Tongue (tissue), 2 donors: ENCODE measurements around the genes TCP10L, IL10RB and DNAJC28.

DNA sequence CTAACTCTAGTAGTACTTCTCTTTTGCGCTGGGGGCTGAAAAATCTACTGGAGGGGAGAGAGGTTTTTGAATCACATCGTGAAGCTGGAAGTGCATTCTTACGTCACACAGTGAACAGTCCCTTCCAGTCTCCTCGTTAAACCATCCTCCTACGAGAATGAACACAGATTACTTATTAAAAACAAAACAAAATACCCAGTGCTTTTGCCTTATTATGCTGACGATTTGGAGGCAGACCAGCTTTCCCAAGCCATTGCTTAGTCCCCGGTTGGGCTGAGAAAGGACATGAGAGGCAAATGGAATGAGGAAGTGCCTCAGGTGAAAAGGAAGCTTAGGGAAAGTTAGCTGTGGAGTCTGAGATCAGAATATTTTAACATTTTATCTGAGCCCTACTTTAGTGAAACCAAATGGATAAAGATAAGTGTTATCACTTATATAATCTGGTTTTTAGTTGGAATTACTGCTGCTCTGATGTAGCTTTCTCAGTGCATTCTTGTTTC is 16.2 kb downstream of the HUNK start:
- RAMPAGE, long total RNA = no peak

- RAMPAGE, long total RNA = no peak
These were observed 74.4 kb downstream of the HUNK start for GRCh38 chr21:31947226-31947630.

- RAMPAGE, long total RNA = no peak
These were observed 32.4 kb downstream of the MIS18A start for GRCh38 chr21:32246427-32246889.

- RAMPAGE, long total RNA = no peak
These were observed 3.5 kb downstream of the URB1 start for GRCh38 chr21:32389263-32389776.

DNA sequence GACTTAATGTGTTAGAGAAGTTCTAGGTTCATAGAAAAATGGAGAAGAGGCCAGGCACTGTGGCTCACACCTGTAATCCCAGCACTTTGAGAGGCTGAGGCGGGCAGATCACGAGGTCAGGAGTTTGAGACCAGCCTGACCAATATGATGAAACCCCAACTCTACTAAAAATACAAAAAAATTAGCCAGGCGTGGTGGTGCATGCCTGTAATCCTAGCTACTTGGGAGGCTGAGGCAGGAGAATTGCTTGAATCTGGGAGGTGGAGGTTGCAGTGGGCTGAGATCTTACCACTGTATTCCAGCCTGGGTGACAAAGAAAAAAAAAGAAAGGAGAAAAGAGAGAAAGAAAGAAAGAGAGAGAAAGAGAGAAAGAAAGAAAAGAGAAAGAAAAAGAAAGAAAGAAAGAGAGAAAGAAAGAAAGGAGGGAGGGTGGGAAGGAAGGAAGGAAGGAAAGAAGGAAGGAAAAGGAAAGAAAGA is 36.1 kb downstream of the EVA1C start:
- RAMPAGE, long total RNA = no peak

DNA sequence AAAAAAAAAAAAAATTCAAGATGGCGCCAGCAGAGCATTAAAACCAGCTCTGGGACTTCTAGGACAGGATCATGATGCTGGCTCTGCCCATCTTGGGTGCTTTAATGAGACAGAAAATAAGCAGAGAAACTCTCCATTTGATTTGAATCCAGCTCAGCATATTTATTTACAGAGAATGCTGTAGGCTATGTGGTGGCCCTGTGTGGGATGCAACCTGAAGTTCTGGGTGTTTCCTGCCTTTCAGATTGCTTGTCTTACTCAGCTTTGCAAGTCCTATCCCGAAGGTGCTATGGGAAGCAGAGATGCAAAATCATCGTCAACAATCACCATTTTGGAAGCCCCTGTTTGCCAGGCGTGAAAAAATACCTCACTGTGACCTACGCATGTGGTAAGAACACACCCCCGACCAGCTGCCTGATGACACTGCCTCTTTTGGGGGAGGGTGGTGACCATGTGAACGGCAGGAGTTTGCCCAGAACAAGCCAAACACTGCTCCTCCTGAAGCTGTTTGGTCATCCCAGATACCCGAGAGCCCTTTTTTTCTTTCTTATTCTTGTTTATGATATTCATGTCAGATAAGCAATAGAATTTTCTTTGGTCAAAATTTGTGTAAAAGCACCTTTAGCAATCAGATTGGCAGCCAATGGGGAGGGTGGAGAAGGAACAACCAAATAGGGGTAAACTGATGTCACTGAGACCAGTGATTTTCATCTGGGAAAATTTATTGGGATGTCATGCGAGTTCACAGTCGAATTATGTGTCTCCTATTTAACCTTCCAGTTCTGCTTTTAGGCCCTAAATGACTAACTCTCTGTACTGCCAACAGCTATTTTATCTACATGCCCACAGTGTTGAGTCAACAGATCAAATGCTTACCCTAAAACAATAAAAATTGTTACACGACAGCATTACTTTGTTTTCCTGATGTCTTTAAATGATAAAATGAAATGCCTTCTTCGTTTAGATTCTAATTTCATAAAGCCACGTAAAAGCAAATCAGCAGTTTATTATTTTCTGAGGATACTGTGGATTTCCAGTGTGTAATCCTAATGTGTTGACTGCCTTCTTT is 82.6 kb downstream of the EVA1C start:
- RAMPAGE, long total RNA = no peak

DNA sequence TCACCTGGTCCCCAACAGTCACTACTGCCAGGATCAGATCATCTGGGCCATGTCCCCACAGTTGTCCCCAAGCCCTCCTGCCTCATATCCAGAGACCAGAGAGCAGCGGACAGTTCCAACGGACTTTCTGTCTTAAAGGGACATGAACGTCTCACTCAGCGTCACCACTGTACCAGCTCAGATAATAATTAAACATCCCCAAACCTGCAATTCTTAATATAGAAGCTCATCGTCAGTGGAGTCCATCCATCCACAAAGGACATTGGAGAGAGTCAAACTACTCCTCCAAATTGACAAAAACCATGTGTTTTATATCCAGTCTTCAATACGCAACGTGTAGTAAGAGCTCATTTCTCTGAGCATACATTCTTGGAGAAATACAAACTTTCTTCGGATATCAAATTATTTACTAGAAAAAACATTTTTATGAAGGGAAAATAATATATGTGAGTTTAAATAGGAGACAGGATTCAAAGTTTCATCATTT is at the start of gene TCP10L:
TCP10L (minus strand) TSS at position 107 of the 487 bp plus-strand sequence.
- RAMPAGE, long total RNA = no peak

DNA sequence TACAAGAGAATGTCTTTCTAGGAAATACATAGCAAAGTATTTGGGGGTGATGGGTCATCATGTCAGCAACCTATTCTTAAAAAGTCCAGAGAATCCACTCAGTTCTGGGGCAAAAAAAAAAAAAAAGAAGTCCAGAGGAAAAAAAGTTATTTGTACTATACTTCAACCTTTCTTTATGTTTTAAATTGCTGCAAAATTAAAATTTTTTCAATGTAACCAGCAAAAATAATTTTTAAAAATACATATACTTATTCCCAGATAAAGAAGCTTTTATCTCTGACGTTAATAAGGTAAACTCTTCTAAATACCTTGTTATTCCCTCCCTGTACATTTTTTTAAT is 21.5 kb downstream of the SYNJ1 start:
- RAMPAGE, long total RNA = no peak

- RAMPAGE, long total RNA = no peak
These were observed 965 bp upstream of the SYNJ1 start for GRCh38 chr21:32728739-32729216.

GRCh38 chr21:33019713-33020226 is 6.0 kb upstream of the OLIG2 start:
- RAMPAGE, long total RNA = no peak

DNA sequence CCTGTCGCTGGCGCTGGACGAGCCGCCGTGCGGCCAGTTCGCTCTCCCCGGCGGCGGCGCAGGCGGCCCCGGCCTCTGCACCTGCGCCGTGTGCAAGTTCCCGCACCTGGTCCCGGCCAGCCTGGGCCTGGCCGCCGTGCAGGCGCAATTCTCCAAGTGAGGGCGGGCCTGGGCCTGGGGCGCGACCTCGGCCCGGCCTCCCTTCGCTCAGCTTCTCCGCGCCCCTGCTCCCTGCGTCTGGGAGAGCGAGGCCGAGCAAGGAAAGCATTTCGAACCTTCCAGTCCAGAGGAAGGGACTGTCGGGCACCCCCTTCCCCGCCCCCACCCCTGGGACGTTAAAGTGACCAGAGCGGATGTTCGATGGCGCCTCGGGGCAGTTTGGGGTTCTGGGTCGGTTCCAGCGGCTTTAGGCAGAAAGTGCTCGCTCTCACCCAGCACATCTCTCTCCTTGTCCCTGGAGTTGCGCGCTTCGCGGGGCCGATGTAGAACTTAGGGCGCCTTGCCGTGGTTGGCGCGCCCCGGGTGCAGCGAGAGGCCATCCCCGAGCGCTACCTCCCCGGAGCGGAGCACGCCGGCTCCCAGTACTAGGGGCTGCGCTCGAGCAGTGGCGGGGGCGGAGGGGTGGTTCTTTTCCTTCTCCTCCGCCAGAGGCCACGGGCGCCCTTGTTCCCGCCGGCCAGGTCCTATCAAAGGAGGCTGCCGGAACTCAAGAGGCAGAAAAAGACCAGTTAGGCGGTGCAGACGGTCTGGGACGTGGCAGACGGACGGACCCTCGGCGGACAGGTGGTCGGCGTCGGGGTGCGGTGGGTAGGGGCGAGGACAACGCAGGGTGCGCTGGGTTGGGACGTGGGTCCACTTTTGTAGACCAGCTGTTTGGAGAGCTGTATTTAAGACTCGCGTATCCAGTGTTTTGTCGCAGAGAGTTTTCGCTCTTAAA is 1.2 kb downstream of the OLIG1 start:
- RAMPAGE, long total RNA = no peak

DNA sequence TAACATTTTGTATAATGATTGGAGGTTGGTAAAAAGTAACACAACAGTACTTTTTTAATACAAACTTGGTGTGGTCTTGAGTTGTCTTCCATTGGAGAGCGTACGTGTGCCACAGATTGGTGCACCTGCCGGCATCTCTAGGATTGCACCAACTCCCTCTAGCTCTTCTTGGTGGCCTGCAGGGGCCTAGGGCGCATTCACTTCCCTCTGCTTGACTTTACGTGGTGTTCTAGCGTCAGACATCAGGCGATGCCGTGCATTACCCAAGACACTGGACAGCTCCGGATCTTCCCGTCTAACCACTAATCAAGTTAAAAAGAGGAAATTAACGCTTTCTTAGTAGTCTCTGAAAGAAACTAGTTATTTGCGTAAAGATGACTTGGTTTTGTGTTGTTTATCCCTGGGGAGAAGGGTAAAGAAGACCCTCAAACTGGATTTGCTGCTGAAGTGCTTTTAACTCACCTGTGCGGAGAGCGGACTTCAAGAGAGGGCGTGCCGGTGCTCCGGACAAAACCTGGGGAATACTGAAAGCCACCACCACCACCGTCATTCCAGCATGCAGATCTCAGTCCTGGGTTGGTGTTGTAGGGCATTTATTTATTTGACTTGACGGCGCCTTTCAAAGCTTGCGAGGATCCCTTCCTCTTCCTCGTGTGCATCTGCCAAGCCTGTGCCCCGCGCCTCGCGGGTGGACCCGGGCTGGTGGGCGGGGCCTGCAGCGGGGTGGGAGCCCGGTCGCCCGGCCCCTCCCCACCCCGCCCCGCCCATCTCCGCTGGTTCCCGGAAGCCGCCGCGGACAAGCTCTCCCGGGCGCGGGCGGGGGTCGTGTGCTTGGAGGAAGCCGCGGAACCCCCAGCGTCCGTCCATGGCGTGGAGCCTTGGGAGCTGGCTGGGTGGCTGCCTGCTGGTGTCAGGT is at the start of gene IL10RB:
IL10RB (plus strand) TSS at position 767 of the 916 bp plus-strand sequence.
- RAMPAGE, long total RNA = no peak

DNA sequence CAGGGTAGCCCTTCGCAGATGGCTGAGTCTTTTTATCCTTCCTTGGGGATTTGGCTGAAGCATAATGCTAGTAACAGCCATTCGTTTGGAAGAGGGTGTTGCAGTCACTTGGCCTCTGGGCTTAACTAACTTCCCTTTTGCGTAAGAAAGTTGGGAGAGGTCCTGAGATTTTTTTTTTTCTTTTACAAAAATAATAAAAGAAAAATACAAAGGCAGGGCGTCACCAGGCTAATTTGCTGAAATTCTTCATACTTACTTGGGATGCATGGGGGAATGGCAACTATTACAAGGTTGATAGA is 1.8 kb downstream of the IFNAR1 start:
- RAMPAGE, long total RNA = no peak

DNA sequence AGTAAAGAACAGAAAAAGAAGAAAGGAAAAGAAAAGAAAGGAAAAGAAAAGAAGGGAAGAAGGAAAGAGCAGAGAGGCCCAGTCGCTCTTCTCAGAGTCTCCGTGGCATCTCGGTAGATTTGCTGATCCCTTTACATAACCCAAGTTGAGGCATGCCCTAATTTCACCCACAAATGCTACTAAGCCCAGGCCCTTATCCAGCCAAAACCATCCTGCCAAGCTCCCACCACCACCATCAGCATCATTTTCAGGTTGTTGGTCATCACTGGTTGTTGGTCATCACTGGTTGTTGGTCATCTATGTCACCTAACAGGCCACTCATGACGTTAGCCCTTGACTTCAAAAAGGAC is 20.9 kb upstream of the IFNGR2 start:
- RAMPAGE, long total RNA = no peak

DNA sequence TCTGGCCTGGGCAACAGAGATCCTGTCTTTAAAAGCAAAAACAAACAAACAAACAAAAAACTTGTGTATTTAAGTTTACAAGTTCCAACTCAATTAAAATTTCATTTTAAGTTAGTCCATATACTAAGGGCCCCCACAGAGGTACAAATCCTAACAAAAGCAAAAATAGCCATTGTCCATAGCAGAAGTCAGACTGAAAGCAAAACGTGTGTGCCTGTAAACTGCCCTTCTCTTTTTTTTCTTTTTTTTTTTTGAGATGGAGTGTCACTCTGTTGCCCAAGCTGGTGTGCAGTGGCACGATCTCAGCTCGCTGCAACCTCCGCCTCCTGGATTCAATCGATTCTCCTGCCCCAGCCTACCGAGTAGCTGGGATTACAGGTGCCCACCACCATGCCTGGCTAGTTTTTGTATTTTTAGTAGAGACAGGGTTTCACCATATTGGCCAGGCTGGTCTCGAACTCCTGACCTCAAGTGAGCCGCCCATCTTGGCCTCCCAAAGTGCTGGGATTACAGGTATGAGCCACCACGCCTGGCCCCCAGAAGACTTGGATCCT is 11.5 kb upstream of the IFNGR2 start:
- RAMPAGE, long total RNA = no peak

GRCh38 chr21:33402124-33403179 is 761 bp upstream of the IFNGR2 start:
- RAMPAGE, long total RNA = no peak

DNA sequence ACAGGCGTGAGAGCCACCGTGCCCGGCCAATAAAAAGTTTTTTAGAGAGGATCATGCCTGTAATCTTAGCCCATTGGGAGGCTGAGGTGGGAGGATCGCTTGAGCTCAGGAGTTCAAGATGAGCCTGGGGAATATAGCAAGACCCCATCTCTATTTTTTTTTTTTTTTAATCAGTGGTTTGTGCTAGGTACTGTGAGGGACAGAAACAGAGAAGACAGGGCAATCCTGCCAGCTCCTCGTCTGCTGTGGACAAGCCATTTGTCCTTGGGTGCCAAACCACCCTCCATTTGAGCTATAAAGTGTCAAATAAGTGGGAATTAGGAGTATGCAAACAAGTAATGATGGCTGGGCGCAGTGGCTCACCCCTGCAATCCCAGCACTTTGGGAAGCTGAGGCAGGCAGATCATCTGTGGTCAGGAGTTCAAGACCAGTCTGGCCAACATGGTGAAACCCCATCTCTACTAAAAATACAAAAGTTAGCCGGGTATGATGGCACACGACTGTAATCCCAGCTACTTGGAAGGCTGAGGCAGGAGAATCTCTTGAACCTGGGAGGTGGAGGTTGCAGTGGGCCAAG is 20.6 kb downstream of the IFNGR2 start:
- RAMPAGE, long total RNA = no peak

- RAMPAGE, long total RNA = no peak
These were observed 25.5 kb downstream of the IFNGR2 start for GRCh38 chr21:33428238-33429501.

DNA sequence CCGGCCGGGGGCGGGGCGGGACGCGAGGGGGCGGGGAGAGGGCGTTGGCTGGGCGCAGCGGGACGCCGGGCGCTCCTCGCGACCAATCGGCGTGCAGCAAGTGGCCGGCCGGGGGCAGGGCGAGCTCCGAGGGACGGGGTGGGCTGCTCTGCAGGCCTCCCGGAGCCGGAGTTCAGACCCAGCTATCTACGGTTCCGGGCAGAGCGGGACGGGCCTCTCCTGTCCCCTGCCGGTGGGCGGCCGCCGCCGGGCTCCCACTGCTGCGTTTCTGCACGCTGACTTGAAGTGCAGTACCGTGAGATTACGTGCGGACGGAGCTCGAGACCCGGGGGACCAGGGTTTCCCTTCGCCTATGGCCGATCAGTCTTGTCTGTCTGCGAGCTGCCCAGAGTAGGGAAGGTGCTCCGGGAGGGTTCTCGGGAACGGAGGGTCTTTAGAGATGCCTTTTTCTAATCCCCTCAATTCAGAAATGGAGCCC is 302 bp upstream of the TMEM50B start:
- RAMPAGE, long total RNA = no peak

DNA sequence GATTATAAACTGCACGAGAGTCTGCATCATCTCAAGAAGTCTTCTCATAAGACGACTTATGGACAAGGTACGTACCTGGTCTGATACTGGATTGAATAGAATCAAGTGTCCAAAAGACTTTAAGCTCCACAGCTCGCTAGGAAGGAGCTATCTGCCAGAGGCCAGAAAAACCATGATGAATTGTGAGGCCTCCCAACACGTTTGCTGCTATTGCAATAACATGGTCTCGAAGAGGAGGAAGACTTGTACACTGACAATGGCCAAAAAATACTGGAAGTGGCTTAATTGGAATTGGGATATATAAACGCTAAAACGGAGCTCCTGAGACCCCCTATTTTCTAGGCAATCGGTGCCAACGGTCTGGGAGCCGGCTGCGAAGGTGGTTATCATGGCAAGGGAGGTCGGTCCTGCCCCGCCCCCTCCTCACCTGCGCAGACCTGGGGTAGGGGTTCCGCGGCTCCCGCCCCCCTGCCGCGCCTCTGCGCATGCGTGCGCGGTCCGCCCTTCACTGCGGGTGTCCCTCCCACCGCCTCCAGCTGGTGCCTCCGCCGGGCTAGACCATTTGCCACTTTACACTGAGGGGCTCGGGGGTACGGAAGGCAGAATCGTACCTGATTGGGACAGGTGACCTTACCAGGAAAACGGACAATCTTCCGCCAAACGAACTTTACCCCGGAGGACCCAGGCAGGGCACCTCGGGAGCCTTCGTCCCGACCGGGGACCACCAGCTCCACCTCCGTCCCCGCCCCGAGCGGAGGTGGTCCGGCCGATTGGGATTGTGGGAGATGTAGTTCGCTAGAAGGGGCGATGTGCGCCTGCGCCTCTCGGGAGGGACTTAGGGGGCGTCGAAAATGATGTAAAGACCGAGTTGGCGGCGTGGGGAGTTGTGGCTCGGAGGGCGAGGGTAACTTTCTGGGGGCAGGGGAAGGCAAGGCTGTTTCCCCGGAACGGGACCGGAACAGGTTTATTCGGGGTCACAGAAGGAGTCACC is at the start of gene DNAJC28:
DNAJC28 (minus strand) TSS at position 726 of the 991 bp plus-strand sequence.
- RAMPAGE, long total RNA = no peak